ENCODE data around the genes PHB2 and NANOG.

- RRBS, result 82% methylated on average over 9 of the region's 21 CpGs
These were observed 5.9 kb downstream of the PTPN6 start for GRCh38 chr12:6956952-6957648.

DNA sequence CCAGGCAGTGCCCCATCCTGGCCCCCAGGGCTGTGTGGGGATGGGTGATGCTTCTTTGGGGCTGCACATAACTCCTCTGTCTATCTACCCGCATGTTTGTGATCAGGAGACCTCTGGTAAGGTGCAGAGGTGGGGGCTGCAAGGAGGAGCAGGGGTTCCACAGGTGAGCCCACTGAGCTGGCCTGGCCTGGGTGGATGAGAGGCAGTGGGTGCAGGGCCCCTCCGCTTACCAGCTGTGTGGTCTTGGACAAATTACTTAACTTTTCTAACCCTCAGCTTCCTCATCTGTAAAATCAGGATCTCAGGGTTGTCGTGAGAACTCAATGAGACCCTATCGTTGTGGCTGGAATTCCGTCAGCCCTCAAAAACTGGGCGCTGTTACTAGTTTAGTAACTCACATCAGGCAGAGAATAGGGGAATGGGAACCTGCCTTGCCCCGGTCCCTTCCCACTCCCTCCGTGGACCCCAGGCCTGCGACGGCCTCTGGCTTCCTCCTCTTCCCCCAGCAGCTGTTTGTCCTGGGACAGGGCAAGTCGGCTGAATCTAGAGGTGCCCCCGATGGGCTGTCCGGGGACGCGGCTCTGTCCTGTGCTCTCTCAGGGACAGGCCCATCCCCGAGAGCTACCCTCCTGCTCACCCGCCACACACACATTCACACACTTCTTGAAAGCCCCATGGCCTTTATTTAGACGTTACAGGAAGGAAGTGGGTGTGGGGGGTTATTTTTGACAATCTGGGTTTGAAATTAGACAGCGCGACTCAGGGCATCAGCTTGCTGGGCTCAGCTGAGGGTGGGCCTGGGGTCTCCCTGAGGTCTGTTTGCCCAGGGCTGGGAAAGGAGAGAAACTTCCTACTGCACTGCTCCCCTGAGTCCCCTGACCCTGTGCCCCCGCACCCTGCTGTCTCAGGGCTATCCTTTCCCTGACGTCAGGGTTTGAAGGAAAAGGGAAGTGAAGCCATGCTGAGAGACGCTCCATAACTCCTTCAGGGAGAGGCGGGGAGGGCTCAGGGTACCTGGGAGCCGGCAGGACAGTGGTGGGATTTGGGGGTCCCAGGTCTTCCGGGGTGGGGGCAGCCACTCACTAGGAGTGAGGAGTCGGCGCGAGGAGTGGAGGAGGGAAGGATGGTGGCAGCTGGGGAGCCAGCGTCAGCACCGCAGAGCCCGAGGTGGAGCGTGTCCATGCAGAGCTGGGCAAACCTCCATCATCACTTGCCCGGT is 7.8 kb downstream of the PTPN6 start:
- RRBS, result 86% methylated on average over 1 of the region's 34 CpGs

DNA sequence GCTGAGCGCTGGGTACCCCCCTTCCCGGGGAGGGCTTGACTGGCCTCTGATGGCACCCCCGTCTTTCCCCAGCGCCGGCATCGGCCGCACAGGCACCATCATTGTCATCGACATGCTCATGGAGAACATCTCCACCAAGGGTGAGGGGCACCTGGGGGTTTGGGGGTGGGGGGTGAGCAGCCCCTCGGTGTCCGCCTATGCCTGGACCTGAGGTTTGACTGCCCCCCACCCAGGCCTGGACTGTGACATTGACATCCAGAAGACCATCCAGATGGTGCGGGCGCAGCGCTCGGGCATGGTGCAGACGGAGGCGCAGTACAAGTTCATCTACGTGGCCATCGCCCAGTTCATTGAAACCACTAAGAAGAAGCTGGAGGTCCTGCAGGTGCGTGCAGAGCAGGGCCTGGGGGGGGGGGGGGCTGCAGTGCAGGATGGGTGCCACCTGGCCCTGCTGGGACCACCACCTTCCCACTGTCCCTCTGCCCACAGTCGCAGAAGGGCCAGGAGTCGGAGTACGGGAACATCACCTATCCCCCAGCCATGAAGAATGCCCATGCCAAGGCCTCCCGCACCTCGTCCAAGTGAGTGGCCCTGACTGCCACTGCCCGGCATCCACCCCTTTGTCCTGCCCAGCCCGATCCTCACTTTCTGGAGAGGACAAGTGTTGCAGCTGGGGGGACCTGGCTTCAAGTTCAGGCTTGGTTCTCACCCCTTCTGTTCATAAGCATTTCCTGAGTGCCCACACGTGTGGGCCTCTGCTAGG is 8.9 kb downstream of the PTPN6 start:
- RRBS, result 94% methylated on average over 5 of the region's 27 CpGs

DNA sequence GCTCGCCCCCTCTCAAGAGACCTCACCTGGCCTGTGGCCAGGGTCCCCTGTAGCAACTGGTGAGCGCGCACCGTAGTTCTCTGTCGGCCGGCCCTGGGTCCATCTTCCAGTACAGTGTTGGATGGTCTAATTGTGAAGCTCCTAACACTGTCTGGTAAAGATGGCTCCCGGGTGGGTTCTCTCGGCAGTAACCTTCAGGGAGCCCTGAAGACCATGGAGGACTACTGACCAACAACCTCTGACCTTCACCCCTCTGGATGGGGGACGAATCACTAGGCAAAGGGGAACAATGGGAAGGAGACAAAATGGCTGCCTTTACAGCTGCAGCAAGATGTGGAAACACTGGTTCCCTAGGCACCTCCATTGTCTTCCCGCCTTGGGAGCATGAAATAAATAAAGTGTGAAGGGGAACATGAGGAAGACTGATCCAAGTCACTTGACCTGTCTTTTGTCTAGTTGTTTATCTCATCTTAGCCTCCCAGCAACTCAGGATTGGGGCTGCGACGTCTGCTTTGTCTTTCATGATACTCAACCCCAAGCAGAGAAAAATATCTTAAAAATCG is 6.4 kb downstream of the PHB2 start:
- RRBS, result 0% methylated on average over 2 of the region's 13 CpGs

DNA sequence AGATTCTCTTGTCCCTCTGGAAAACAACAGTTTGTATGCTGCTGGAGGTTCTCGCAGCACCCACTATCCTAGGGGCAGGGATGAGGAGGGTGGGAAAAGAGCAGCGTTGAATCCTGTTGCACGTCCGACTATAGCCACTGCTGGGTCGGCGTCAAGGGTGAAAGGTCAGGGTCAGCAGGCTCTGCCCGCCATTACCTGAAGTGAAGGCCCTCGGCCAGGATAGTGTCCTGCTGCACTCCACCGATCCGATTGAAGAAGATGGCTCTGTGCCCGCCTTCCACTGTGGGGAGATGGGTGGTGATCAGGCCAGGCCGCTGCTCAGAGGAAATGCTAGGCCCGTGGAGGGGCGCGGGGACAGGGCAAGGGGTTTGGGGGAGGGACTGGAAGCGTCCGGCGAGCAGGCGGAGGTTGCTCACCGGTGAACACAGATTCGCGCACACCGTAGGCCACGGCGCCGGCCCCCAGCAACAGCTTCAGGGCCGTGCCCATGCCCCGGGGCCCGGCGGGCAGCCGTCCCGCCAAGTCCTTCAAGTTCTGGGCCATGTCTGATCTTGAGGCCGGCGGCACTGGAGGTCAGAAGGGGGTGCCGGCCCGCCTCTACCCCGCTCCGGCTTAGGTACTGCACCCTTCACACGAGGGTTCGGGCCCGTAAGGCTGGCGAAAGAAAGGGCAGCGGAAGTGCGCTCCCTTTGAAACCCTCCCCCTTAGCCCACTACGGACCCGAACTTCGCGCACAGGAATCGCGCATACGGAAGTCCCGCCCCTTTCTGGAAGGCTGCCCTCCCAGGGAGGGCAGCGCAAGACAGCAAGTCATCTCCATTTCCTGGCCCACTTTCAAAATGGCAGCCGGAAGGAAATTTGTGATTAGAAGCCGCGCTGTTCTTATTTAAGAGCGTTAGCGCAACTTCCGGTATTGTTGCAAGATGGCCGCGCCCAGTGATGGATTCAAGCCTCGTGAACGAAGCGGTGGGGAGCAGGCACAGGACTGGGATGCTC is at the start of gene PHB2:
TSS of gene PHB2 (minus strand) at position 664 of the 996 bp plus-strand sequence.
- RRBS, result 1% methylated on average over 11 of the region's 64 CpGs

GRCh38 chr12:7065073-7065428 is 4.5 kb downstream of the C1S start:
- RRBS, result no CpG with 5 or more reads among the region's 4 CpGs

- RRBS, result no CpG with 5 or more reads among the region's 6 CpGs
These were observed 3.9 kb downstream of the C1R start for GRCh38 chr12:7088239-7088815.

DNA sequence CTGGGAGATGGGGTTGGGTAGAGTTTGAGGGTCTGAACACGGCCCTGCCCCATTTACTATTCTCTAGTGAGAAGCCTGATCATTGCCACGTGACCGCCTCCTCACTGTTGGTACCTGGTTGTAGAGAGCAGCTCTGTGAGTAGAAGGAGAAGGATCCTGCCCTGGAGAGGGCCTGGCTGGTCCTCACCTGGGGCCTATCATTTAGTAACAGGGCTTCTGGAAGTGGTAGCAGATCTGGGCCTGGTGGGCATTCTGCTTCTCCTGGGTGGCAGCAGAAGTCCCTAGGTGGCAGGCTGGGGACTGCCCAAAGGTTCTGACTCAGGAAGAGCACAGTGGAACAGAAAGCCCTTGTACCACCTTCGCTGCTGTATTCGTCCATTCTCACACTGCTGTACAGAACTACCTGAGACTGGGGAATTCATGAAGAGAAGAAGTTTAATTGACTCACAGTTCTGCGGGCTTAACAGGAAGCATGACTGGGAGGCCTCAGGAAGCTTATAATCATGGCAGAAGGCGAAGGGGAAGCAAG is 6.4 kb upstream of the C1RL start:
- RRBS, result no CpG with 5 or more reads among the region's 7 CpGs

DNA sequence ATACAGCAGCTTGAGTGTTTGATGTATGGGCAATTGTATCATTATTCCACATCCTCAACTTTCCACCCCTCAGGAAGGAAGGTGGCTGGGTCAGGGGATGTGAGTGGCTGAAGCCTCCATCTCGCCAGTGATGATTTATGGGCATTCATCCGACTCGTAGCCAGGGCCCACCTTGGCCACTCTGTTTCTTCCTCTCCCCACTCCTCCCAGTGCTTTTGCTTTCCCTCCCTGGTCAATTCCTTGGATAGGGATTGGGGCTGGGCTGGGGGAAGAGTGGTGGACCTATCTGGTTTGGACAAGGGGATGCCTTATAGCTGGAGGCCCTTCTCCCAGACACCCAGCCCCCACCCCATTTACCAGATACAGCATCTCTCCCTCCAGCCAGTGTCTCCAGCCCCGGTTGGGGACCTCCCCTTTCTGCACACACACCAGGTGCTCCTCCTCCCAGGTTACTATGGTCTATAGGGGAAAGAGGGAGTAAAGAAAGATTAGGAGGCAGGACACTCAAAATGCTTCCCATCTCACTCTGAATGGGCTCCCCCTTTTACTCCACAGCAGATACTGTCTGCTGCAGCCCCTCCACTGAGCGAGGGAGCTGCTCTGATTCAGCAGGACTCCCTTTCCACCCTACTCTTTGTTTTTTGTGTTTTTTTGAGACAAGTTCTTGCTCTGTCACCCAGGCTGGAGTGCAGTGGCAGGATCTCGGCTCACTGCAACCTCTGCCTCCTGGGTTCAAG is 4.2 kb downstream of the RBP5 start:
- RRBS, result no CpG with 5 or more reads among the region's 6 CpGs

GRCh38 chr12:7512651-7512955 is 9.0 kb upstream of the CD163 start:
- RRBS, result no CpG with 5 or more reads among the region's 2 CpGs

- RRBS, result no CpG with 5 or more reads among the region's 4 CpGs
These were observed 76.9 kb downstream of the APOBEC1 start for GRCh38 chr12:7588704-7589273.

DNA sequence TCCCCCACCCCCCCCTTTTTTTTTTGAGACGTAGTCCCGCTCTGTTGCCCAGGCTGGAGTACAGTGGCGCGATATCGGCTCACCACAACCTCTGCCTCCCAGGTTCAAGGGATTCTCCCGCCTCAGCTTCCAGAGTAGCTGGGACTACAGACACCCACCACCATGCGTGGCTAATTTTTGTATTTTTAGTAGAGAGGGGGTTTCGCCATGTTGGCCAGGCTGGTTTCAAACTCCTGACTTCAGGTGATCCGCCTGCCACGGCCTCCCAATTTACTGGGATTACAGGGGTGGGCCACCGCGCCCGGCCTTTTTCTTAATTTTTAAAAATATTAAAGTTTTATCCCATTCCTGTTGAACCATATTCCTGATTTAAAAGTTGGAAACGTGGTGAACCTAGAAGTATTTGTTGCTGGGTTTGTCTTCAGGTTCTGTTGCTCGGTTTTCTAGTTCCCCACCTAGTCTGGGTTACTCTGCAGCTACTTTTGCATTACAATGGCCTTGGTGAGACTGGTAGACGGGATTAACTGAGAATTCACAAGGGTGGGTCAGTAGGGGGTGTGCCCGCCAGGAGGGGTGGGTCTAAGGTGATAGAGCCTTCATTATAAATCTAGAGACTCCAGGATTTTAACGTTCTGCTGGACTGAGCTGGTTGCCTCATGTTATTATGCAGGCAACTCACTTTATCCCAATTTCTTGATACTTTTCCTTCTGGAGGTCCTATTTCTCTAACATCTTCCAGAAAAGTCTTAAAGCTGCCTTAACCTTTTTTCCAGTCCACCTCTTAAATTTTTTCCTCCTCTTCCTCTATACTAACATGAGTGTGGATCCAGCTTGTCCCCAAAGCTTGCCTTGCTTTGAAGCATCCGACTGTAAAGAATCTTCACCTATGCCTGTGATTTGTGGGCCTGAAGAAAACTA is at the start of gene NANOG:
TSS of gene NANOG (plus strand) at position 602 of the 918 bp plus-strand sequence.
- RRBS, result no CpG with 5 or more reads among the region's 19 CpGs

DNA sequence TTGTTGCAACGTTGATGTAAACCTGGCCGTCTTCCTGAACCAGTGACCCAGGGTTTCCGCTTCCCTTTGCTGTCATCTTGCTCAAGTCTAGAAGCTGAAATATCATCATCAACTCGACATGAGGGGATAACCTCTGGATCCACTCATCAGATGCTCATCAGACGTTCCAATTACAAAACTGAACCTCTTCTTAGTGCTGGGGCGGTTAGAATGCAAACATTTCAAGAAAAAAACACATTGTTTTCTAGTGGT is 29.1 kb downstream of the SLC2A14 start:
- RRBS, result no CpG with 5 or more reads among the region's 6 CpGs

DNA sequence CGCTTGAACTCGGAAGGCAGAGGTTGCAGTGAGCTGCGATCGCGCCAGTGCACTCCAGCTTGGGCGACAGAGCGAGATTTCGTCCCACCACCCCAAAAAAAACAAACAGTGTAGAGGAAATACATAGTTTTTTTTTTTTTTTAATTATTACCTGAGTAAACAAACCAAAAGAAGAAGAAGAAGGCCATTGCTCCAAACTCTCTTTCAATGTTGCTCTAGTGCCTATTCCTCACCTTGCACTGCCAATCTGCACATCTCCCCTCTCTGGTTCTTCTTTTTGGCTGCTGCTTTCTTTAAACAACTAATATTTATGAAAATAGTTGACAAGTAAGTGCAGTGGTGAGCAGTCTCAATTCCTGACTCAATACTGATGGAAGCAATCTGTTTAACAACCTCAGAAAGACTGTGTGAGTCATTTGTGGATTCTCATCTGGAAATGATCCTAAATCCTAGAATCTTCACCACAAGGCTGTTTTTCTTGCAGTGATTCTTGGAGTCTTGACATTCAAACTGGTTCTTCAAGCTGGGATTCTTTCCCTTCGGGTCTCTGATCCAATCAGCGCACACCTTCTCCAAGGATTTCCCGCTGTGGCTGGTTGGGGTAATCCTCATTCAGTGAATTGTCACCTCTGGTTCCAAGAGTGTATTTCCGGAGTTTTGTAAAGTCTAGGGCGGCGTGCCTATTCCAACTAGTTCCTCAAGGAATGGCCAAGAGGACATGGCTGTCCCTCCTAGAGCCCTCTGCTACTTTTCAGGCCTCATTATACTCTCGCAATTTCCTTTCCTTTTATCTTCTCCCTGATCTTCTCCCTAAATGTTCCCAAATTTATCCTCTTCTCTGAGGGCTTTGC is 37.9 kb upstream of the FOXJ2 start:
- RRBS, result no CpG with 5 or more reads among the region's 15 CpGs

DNA sequence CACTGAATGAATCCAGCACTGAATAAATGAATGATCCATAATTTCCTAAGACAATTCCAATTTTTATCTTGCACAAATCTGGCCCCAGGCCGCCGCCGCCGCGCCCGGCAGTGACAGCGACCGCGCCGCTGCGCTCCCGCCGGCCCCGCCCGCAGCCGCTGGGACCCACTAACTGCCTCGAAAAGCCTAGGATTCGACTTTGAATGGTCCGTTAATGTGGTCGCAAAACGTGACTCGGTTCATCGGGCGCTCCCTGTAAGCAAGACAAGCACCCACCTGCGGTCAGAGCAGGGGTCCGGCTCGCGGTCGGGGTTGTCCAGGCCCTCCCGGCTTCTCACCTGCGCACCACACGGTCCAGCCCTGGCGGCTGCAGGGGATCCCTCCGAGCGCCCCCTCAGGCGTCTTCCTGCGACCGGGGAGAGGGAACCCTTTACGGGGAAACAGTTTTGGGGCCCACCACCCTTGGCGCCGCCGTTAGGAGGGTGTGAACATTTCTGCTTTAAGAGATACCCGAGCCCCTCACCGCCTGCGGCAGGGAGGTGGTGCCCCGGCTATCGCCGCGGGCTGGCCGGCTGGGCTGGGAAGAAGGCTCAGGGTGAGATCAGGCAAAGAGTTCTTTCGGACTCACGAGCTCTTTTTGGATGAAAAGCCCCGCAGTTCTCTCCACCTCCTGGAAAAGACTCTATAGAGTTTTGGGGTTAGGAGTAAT is 13.7 kb upstream of the FOXJ2 start:
- RRBS, result 1% methylated on average over 11 of the region's 53 CpGs

DNA sequence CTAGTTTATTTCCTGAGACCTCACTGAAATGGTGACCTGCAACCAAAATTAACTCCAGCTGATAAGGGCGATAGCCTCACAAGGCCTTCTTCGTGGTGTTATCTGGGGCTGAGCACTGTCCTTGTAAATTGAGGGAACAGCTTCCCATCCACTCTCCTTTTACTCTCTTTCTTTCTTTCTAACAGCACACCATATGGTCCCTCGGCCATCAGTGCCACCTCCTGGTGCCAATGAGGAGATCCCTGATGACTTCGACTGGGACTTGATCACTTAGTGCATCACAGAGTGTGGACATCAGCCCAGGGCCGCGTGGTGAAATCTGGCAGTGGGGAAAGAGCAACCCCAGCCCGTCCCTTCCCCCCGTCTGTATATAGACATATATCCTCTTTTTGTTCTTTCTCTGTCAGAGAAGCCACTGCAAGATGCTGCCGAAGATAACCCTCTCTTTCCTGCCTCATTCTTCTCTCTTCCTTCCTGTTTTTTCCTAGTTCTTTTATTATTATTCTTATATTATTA is 13.5 kb downstream of the C3AR1 start:
- RRBS, result no CpG with 5 or more reads among the region's 9 CpGs

DNA sequence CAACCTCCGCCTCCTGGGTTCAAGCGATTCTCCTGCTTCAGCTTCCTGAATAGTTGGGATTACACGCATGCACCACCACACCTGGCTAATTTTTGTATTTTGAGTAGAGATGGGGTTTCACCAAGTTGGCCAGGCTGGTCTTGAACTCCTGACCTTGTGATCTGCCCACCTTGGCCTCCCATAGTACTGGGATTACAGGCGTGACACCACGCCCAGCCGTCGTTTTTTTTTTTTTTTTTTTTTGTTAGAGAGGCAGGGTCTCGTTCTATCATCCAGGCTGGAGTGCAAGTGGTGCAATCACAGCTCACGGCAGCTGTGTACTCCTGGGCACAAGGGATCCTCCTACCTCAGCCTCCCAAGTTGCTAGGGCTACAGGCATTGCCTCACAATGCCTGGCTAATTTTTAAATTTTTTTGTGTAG is 1.4 kb downstream of the NECAP1 start:
- RRBS, result no CpG with 5 or more reads among the region's 9 CpGs

DNA sequence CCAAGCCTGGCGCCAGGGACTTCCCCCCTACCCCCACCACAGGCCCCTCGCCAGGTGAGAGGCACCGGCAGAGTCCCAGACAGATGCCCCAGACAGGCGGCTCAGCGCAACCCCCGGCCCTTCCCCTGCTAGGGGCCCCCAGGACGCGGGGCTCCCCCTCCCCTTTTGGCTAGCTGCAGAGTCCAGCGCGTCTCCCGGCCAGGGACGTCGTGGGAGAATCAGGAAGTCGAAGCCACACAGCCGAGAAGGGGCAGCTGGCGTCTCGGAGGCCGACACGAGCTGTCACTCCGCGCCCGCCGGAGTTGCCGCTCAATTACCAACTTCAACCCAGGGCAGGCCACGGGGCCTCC is 65.9 kb upstream of the CLEC6A start:
- RRBS, result 3% methylated on average over 5 of the region's 25 CpGs

- RRBS, result no CpG with 5 or more reads among the region's 1 CpG
These were observed 46.3 kb upstream of the A2ML1 start for GRCh38 chr12:8775953-8776778.

All from epithelial cell of prostate (primary cell).